Cardiac septum (tissue), 1 donor: ENCODE measurements around a stretch of chr7.

DNA sequence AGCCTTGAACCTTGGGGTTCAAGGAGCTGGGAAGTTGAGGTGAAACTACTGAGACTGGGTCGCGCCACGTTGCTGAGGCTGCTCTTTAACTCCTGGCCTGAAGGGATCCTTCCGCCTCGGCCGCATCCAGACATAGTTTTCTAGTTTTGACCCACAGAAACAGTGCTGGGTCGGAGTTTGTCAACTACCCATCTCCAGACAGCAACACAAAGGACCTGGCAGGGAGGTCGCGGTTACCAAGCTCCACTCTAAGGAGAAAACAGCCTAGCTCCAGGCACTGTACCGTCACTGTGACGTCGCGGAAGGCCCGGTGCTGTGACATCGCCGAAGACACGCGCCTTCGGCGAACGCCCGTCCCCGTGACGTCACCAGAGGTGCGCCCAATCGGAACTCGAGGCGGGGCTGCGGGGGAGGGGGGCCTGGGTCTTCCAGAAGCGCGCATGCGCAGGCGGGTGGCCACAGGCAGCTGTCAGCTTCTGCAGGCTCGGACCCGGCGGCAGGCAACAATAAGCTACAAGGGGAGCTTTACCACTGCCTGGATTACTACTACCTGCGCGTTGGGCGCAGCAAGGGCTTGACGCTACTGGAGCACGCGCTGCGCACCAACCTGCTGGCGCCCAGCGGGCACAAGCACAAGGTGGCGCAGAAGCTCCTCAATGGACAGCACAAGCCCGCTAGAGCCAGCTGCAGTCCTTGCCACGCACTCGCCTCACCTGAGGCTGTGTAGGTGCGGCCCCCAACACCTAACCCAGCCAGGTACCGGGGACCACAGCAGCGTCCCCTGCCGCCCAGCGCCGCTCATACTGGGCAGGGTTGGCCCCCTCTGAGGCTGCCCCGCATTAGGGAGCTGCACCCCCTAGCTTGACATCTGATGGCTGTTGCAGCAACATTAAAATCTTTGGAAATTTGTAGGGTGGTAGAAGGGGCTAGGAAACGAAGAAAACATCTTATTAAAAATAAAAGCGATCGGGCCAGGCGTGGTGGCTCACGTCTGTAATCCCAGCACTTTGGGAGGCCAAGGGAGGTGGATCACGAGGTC lies 208.4 kb downstream of the TPST1 start:
- PRO-cap: bidirectional peak, plus-strand start at position 431 of the sequence, minus-strand start at position 292 of the sequence

- PRO-cap: no peak
Observed at GRCh38 chr7:66581286-66581701, 47.4 kb upstream of the KCTD7 start.

- PRO-cap: no peak
Observed at GRCh38 chr7:66634233-66634584, 5.5 kb downstream of the KCTD7 start.

- PRO-cap: bidirectional peak, plus-strand start at chr7:66654567, minus-strand start at chr7:66654421; unidirectional peak, plus-strand start at chr7:66654847; bidirectional peak, plus-strand start at chr7:66655356, minus-strand start at chr7:66655260
Observed at GRCh38 chr7:66654327-66655667, 26.1 kb downstream of the KCTD7 start.

DNA sequence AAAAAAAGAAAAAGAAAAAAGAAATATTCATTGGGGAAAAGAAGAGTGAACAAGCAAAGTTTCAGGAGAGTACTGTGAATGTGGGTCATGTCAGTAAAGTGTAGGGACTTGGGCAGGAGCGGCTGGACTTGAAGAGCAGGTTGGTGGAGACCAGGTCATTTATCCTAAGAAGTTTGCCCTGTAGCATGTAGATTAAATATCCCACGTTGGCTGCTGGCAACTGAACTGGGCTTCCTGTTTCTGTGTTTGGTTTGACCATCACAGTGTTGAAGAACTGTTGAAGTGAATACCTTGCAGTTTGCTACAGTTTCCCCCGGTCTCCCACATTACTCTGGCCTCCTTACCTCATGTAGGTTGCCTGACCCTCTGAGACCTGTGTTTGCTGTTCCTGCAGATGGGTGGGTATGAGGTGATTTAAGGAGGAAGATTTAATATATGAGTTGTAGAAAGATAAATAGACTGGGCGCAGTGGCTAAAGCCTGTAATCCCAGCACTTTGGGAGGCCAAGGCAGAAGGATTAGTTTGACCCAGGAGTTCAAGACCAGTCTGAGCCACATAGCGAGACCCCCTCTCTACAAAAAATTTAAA lies 32.7 kb upstream of the TMEM248 start:
- PRO-cap: no peak

DNA sequence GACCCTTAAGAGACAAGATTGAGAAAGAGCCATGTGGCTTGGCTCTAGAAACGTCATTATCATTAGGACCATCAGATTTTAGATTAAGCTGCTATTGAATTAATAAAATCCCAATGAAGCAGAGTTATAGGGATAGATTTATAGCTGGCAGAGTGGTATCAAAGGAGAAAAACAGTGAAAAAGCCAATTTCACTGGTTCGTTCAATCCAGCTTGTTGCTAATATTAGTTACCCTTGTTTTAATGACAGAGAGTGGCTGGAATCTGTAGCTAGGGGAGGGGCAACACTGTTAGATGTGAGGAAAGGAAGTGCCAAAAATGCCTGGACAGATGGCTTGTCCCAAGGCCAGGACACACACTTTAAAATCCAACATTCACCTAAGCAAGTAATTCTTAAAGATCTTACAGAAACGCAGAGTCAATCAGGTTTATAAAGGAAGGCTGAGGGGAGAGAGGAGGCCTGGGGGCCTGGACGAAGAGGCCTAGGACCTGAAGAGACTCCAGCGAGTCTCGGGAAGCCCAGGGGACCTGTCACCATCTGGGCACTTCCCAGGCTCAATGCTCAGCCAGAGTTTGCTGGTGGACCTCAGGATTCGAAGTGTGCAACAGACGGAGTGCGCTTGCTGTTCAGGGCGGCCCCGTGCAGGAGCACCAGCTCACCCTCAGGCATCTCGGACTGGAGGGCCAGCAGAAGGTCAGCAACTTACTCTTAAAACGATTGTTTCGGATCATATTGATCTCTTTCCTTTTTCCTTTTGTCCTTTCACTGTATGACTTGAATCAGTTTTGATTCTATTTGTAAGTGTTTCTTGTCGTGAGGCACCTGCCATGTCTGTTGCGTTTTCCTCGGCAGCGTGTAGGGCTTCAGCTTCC lies 36.7 kb downstream of the TMEM248 start:
- PRO-cap: no peak

DNA sequence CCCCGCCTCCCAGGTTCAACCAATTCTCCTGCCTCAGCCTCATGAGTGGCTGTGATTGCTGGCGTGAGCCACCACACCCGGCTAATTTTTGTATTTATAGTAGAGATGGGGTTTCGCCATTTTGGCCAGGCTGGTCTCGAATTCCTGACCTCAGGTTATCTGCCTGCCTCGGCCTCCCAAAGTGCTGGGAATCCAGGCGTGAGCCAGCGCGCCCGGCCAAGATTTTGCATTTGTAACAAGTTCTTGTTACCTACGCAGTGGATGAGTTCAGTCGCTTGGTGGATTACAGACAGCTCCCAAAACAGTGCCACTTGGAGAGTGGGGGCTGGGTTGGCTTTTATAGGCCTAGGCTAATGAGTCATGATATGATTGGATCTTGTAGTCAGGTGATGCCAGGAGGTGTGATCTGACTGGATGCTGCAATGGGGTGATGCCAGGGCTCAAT lies 20.4 kb downstream of the SBDS start:
- PRO-cap: no peak

GRCh38 chr7:66986228-66986890 lies 9.0 kb downstream of the SBDS start:
- PRO-cap: no peak

- PRO-cap: no peak
Observed at GRCh38 chr7:66987770-66988247, 7.6 kb downstream of the SBDS start.

- PRO-cap: no peak
Observed at GRCh38 chr7:67123122-67124008, 126.7 kb downstream of the TYW1 start.

DNA sequence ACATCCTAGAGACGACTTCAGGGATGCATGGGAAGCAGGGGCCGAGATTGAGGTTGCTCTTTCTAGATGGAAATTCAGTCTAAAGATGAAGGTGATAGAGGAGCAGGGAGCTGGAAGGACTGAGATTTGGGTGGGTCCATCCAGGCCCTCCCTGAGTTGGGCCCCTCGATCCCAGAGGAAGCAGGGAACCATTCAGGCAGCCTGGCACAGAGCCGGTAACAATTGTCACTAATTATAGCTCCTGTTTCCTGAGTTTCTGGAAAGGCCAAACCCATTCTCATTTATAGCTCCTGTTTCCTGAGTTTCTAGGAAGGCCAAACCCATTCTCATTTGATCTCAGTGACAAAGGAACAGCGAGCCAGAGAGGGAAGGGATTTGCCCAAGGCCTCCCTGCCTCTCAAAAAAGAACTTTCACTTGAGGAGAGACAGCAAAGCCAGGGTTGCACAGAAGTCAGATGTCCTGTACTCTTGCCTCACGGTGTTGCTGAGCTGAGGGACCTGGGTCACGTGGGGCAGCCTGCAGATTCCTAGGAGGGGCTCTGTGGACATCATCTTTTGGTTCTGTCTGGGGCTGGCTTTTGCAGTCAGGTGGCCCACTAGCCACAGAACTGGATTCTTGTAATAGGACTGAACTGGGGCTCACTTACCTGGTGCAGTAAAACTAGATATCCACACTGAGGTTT lies 241.9 kb downstream of the SPDYE21 start:
- PRO-cap: unidirectional peak, minus-strand start at position 87 of the sequence; bidirectional peak, plus-strand start at position 361 of the sequence, minus-strand start at position 87 of the sequence

DNA sequence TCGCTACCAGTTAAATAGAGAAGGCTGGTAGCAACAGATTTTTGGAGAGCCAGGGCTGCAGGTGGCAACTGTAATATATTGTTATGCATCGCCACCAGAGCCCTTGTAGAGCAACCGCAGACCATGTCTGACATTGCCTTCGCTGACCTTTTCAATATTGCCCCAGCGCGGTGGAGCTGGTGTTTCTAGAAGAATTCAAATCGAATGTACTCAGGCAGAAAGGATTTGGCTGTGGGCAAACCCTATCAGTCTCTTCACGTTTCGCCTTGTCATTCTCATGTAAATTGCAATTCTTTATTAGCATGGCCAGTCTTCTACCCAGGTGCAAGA lies 490.2 kb upstream of the AUTS2 start:
- PRO-cap: no peak

- PRO-cap: no peak
Observed at GRCh38 chr7:69136706-69136972, 461.6 kb upstream of the AUTS2 start.

DNA sequence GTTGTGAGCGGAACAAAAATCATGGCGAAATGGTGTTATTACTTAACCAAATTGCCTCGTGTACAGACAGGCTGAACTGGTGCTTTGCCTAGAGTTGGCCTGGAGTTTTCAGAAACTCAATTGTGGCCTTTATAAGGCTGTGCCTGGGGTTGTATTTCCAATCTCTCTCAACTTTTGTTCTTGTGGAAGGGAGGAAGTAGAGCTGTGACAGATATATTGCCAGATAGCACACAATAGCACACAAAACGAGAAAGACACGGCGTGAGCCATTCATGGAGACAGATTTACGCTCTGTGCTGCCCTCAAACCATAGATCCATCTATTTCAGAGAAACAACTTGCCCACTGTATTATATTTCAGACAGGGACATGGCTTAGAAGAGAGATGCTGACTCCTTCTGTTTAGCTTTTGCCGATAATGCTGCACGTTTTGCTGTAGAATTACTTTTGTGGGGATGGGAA lies 80.2 kb downstream of the AUTS2 start:
- PRO-cap: no peak

GRCh38 chr7:70208380-70209251 lies 610.3 kb downstream of the AUTS2 start:
- PRO-cap: no peak

DNA sequence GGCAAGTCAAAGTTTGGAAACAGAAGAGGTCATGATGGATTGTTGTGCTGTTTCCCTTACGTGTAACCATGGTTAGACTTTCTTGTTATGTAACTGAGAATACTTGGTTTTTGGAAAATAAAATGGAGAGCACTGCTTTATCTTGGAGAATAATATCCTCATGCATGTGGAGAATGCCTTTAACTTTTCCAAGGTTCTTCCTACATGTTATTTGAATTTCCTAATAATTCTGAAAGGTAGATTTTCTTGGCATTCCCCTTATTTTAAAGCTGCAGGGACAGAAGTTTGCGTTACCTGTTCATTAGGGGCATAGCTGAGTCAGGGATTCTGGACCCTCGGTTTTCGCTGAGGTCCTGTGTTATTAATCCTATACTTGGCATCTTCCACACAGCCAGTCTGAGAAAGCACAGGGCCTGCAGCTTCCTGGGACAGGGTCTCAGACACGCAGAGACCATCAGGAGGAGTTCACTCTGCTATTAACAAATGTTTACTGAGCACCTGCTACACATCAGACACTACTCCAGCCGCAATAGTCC lies 634.5 kb upstream of the GALNT17 start:
- PRO-cap: no peak

- PRO-cap: no peak
Observed at GRCh38 chr7:70612874-70613606, 518.9 kb upstream of the GALNT17 start.

GRCh38 chr7:70668619-70668961 lies 463.4 kb upstream of the GALNT17 start:
- PRO-cap: no peak

GRCh38 chr7:70765964-70766773 lies 365.8 kb upstream of the GALNT17 start:
- PRO-cap: no peak

- PRO-cap: no peak
Observed at GRCh38 chr7:70810640-70811130, 321.3 kb upstream of the GALNT17 start.